NCI-H460 (cell line): ENCODE data around the gene APOL2.

DNA sequence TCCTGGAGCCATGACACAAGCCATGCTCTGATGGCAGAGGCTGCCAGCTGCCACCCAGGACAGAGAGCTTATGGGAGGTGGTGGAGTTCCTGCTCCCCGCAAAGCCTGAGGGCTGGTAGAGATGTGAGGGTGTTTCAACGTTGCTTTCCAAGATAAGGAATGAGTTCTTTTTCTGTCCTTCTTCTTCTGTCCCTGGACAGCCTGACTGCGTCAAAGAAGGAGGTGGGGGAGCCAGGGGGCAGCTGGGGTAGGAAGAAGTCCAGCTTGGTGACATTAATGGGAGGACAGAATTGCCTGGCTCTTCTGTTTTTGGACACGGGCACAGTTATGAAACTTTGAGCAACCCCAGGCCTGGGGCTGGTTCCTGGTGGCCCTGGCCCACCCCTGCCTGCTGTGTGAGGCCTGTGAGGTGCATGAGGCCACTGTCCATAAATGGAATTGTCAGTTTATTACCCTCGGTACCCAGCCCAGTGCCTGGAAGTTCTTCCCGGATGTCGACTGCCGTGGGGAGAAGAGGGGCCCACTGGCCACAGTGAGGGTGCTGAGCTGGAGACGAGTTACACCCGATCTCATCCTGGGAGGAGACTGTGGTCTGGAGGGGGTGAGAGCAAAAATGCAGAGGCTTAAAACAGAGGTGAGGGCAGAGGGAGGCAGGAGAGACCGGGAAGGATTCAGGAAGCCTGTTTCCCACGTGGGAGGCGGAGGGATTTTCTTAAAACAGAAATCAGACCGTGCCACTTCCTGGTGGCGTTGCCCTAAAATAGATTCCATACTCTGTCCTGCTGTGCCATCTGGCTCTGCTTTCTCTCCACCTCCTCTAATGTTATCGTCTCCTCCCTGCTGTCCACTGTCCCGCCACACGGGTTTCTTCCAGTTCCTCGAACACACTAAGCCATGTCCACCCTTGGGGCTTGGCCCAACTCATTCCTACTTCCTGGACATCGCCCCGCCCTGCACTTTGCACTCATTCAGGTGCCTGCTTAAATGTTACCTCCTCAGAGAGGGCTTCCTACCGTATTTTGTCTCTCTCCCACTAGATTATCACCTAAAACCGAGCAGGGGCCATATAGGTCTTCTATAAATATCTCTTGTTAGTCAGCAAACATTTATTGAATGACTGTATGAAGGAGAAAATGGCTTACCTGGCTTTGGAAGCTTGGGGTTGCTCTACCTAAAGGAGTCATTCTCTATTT is 59.7 kb upstream of the RASD2 start:
RAMPAGE:
- cytosol, long total RNA: no peak
- long total RNA: no peak
- nucleus, long total RNA: no peak

DNA sequence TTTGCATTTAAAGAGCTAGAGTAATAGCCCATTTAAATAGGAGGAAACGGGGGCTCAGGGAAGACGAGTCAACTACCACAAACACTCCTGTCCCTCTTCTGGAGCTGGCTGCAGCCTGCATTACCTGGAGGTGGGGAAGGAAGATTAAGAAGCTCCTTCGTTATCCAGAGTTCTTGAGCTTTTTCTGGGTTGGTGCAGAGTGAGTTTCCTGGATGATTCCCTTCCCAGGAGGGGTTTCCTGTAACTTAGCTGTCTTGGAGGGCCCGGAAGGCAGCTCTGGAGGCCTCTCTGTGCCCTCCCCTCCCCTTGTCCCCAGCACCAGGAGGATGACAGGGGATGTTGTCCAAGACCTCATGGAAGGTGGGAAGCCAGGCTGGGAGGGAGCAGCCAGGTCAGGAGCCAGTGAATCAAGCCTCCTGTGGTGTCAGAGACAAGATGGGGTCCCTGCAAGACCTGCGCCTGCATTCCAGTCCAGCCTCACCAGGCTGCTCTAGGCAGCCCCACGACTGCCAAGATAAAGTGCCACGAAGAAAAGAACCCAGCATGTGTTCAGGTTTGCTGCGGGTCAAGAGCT is 1.2 kb downstream of the RASD2 start:
RAMPAGE:
- cytosol, long total RNA: no peak
- long total RNA: no peak
- nucleus, long total RNA: no peak

RAMPAGE:
- cytosol, long total RNA: no peak
- long total RNA: no peak
- nucleus, long total RNA: no peak
Observed at GRCh38 chr22:35590623-35591346, 26.3 kb downstream of the MB start.

DNA sequence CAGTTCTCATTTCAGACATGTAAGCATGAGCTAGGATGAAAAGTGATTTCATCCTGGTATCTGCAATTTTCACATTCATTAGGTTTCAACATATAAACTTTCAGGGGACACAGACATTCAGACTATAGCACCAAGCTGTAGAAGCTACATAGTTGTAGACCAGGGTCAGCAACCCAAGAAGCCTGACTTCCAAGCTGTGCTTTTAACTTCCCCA is 19.2 kb downstream of the APOL6 start:
RAMPAGE:
- cytosol, long total RNA: no peak
- long total RNA: no peak
- nucleus, long total RNA: no peak

DNA sequence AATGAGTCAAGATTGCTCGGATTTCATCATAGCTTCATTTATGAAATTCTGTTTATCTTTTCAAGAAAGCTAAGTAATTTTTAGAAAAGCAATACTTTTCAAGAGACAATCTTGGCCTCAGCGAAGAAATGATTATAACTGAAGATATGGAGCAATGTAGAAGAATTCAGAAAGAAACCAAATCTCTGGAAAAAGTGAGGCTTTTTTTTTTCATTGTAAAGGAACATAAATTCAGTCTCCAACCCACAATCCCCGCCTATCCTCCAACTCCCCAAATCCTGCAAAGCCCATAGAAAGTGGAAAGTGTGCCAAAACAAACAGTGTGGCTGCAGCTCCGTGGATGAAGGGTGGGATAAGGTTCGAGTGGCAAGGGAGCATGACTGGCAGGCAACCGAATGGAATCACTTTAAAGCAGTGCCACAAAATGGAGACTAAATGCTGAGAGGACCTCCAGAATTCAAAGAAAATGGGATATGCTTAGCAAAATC is 118.1 kb downstream of the APOL5 start:
RAMPAGE:
- cytosol, long total RNA: no peak
- long total RNA: no peak
- nucleus, long total RNA: no peak

RAMPAGE:
- cytosol, long total RNA: no peak
- long total RNA: start-site peak on the minus strand at chr22:35840397-35840450, 90 and 229 reads in 2 replicates
- nucleus, long total RNA: no peak
Observed at GRCh38 chr22:35839770-35840850, 122.4 kb downstream of the APOL5 start.

DNA sequence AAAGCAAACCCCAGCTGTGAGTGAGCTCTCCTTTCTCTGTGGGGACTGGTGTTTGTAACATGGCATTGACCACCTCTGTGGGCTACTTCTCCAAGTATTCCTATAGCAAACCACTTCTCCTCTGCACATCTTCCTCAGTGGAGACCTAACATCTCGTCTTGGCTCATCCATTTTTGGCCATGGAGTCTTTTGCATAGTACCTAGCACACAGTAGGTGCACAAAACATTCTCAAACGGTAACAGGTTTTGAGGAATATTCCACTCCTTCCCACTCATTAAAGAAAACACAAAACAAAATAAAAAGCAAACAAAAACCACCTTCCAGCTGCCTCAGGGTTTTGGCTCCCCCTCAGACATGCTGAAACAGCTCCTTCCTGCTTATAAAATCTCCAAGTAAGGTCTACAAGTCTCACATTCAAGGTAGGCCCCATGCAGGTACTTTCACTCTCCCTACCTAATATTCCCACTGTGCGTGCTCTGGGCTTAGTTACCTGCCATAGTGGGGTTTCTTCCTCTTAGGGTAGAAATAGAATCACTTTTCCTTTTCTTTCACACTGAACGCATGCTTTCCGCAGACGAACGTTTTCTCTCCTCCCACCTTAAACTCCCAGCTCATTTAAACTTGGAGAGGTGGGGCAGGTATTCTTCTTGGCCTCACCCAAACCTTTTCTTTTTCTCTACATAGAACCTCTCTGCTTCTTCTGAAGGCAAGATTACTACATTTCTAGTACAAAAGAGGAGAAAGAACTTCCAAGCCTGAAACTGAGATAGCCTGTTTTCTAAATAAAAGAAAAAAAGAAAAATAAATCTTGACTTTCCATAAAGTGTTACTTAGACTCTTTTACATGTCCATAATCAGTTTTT is 132.3 kb downstream of the RBFOX2 start:
RAMPAGE:
- cytosol, long total RNA: no peak
- long total RNA: no peak
- nucleus, long total RNA: no peak

RAMPAGE:
- cytosol, long total RNA: no peak
- long total RNA: no peak
- nucleus, long total RNA: no peak
Observed at GRCh38 chr22:35993629-35994313, 34.9 kb downstream of the RBFOX2 start.

DNA sequence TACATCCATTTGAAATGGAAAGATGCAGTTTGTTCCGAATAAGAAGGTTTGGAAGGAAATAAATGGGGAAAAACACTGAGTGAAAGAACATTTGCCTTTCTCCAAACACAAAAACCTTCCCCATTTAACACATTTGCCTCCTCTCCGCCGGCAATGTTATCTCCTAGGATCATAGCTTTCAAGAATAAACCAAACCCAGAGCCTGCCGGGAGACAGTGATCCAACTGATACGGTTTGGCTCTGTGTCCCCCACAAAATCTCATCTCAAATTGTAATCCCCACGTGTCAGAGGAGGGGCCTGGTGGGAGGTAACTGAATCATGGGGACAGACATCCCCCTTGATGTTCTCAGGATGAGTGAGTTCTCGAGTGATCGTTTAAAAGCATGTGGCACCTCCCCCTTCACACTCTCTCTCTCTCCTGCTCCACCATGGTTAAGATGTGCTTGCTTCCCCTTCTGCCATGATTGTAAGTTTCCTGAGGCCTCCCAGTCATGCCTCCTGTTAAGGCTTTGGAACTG is 33.3 kb downstream of the RBFOX2 start:
RAMPAGE:
- cytosol, long total RNA: no peak
- long total RNA: no peak
- nucleus, long total RNA: no peak

DNA sequence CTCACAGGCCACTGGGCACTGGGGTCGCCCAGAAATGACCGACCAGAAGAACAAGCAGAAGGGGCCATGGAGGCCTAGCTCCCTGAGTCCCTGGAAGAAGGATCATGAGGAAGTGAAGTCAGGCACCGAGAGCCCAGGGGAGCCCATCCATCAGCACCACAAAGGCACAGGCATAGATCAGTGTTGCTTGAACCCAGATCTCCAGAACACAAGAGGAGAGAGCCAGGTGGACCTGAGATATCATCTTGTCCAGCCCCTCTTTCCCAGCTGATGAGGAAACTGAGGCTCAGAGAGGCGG is 21.2 kb downstream of the APOL3 start:
RAMPAGE:
- cytosol, long total RNA: no peak
- long total RNA: no peak
- nucleus, long total RNA: no peak

DNA sequence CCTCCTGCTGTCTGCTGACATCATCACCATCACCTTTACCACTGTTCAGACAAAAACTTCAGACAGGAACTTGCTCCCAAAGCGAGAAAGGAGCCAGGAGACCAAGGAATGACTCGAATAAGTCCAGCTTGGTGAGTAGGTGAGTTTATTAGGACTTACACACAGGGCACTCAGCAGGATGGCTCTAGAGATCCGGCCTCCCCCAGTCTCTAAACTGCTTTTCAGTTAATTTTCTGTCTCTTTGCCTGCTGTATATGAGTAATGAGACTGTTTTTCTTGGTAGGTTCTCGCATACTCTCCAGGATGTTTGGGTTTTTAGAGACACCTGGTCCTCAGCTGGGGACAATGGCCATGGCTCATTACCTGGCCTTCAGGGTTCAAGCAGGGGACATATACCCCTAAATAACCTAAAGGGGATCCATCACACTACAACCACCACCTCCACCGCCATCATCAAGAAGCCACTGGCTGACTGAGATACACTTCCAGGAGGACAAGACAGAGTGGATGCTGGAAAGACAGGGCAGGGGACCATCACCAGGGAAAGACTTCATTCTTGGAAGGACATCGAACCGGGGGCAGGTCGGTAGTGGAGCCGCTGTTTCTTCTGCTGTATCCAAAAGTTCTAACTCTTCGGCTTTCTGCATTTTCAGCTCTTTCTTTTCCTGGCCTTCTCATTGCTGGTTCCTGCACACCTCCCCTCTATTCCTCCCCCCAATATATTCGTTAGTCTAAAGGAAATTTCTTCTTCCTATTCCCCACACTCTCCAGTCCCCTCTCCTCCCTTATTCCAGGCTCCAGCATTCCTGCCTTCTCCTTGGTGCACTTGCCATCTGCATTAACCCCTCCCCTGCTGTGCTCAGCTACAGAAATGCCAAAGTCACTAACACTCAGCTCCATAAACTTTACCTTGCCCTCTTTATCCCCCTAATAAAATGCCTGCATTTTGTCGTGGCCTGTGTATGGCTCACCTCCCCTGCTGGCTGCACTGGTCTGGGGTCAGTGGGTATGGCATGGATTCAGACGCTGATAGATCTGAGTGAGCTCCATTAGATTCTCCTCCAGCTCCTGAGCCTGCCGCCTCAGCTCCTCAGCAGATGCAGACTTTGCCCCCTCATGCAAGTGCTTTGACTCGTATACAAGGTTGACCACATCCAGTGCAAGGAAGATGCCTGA is 20.0 kb downstream of the APOL3 start:
RAMPAGE:
- cytosol, long total RNA: no peak
- long total RNA: no peak
- nucleus, long total RNA: no peak

DNA sequence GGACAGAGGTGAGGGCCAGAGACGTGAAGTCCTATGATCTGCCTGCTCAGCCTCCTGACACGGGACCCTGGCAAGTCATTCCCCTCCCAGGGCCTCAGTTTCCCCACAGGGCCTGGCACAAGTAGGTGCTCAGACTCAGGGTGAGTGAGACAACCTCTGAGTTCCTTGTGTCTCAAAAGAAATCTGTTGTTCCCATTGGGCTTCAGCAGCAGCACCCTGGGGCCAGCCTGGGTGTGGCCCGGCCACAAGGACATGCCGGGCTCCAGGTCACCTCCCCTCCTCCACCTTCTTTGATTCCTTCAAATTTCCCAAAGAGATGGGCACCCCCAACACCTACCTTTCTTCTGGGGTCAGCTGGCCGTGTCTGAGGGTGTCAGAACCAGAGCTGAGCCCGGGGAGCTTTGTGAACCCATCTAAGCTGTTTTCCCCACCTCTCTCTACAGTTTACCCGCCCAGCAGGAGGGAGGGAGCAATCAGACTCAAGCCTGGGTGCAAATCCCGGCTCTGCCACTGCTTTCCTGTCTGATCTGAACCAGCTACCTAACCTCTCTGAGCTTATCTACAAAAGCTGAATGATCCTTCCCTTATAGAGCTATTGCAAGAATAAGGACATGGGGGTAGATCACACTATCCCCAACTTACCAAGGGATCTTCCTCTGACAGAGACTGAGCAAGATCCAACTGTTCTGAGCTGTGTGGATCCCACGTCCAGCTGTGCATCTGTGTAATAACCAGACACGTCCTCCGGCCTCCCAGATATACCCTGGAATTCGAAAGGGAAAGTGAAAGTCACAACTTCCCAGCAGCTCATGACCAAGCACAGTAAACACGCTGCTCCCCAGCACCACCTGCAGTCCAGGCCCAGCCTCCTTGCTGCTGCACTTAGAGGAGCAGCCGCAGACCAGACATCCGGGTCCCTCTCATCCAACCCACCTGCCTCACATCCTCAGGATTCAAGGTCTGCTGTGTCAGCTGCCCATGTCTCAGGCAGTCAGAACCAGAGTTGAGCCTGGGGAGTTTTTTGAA is at the start of gene APOL2:
TSS of gene APOL2 (minus strand) at position 729 of the 1,026 bp plus-strand sequence.
RAMPAGE:
- cytosol, long total RNA: start-site peak on the minus strand centred at position 761 of the sequence, 65 bp wide, 72 and 114 reads in 2 replicates
- long total RNA: start-site peak on the minus strand centred at position 761 of the sequence, 66 bp wide, 62 and 178 reads in 2 replicates
- nucleus, long total RNA: no peak

GRCh38 chr22:36265623-36266184 is 12.8 kb downstream of the APOL1 start:
RAMPAGE:
- cytosol, long total RNA: no peak
- long total RNA: no peak
- nucleus, long total RNA: no peak

GRCh38 chr22:36294748-36295202 is 41.8 kb downstream of the APOL1 start:
RAMPAGE:
- cytosol, long total RNA: no peak
- long total RNA: no peak
- nucleus, long total RNA: no peak

DNA sequence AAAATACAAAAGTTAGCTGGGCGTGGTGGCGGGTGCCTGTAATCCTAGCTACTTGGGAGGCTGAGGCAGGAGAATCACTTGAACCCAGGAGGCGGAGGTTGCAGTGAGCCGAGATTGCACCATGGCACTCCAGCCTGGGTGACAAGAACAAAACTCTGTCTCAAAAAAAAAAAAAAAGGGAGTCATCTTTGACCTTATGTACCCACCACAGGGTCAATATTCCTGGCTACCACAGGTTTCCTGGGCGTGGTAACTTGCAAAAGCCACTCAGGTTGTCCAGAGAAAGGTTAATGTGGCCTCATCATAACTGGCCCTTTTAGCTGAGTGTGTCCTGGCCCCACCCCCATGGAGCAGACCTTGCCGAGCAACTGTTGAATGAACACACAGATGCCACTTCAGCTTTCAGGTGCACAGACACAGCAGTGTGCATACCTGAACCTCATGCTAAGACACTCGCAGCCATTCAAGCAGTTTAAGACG is 54.8 kb downstream of the APOL1 start:
RAMPAGE:
- cytosol, long total RNA: no peak
- long total RNA: no peak
- nucleus, long total RNA: no peak

RAMPAGE:
- cytosol, long total RNA: no peak
- long total RNA: no peak
- nucleus, long total RNA: no peak
Observed at GRCh38 chr22:36322745-36323207, 65.0 kb downstream of the MYH9 start.

DNA sequence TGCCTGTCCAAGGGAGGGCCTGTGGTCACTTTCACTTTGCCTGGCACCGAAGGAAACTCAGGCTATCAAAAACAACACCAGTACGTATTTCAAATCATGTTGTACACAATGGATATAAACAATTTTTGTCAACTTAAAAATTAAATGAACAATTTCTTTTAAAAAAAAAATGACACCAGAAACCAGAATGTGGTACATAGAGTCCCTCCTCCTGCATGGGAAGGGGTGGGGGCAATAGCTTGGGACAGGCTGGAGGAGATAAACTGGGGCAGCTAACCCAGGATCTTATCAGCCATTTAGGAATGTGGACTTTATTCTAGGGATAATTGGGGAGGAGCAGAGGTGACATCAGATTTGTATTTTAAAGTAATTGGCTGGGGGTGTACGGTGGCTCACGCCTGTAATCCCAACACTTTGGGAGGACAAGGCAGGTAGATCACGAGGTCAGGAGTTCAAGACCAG is 26.3 kb downstream of the MYH9 start:
RAMPAGE:
- cytosol, long total RNA: no peak
- long total RNA: no peak
- nucleus, long total RNA: no peak

GRCh38 chr22:36385850-36386297 is 1.9 kb downstream of the MYH9 start:
RAMPAGE:
- cytosol, long total RNA: no peak
- long total RNA: no peak
- nucleus, long total RNA: no peak

RAMPAGE:
- cytosol, long total RNA: no peak
- long total RNA: no peak
- nucleus, long total RNA: no peak
Observed at GRCh38 chr22:36415540-36416035, 27.8 kb upstream of the MYH9 start.

DNA sequence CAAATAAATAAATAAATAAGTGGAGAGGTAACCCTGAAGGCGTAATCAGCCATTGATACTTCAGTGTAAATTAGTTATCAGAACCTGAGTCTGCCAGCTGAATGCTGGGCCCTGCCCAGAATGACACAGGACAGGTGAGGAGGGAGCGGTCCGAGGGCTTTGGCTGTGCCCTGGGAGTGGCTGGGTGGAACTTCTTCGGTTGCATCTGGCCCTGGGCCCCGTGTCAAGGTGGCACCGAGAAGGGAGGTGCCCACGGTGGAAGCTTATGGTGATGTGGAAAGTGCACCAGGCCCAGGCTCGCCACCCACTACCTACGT is 39.0 kb downstream of the TXN2 start:
RAMPAGE:
- cytosol, long total RNA: no peak
- long total RNA: no peak
- nucleus, long total RNA: no peak